ENCODE measurements around the genes KCNE3 and NEU3.

DNA sequence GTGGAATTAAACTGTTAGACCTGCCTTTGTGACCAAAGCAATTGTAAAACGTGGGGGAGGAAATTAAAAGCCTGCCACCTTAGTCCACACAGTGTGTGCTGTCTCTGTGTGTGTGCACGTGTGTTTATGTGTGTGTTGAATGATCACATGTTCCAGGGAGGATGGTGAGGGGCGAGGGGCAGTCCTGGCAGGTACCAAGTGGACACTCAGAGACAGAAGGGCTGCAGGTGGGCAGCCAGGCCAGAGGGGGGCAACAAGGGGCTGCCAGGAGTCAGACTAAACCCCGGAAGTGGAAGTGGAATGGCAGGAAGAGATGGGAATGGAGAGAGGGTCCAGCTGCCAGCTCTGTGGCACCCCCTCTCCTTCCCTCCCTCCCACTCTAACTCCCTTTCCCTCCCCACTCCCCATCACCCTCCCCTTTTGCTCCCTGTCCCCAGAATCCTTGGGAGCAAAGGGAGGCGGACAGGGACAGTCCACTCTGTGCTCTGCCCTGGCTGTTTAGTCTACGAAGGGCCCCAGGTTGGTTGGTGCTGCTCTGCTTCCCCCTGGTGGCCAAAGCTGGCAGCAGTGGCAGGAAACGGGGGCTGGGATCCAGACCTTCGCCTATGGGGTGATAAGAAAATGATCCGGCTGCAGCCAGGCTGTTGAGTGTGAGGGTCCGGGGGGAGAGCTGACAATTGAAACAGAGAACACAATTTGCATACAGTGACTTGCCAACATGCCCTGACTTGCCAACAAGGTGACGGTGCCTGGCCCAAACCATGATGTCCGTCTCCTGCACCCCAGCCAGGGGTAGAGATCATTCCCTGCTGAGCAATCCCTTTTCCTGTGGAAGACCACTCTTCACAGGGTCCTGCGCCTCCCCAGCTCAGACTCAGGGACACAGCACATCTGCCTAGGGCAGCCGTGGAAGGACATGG lies 24.4 kb downstream of the P2RY2 start:
- RRBS, result no CpG with 5 or more reads among the region's 14 CpGs

DNA sequence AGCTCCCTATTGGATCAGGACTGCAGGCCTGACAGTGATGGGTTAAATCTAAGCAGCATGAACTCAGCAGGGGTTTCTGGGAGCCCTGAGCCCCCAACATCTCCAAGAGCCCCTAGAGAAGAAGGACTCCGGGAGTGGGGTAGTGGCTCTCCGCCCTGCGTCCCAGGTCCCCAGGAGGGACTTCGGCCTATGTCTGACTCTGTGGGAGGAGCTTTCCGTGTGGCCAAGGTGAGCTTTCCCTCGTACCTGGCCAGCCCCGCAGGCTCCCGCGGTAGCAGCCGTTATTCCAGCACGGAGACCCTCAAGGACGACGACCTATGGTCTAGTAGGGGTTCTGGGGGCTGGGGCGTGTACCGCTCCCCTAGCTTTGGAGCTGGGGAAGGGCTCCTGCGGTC lies 1.5 kb downstream of the ARHGEF17 start:
- RRBS, result no CpG with 5 or more reads among the region's 16 CpGs

DNA sequence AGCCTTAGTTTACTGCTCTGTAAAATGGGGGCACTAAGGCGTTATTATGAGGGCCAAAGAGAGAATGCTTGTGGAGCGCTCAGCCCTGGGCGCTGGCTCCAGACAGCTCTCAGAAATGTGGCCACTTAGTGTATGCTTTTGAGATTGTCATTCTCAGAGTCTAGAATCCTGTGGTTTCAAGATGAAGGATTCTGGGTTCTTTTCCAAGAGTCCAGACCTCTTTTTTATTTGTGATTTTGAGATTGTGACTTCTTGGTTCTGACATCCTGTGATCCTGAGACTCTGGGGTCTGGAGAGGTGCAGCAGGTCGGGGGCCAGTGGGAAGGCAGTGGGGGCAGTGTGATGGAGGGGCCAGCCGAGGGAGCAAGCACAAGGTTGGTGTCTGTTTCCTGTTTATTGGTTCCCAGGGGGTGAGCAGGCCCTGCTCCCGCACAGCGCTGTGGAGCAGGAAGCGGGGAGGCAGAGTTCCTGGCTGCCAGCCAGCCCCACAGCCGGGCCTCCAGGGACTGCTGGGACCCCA lies 13.5 kb downstream of the ARHGEF17 start:
- RRBS, result no CpG with 5 or more reads among the region's 9 CpGs

DNA sequence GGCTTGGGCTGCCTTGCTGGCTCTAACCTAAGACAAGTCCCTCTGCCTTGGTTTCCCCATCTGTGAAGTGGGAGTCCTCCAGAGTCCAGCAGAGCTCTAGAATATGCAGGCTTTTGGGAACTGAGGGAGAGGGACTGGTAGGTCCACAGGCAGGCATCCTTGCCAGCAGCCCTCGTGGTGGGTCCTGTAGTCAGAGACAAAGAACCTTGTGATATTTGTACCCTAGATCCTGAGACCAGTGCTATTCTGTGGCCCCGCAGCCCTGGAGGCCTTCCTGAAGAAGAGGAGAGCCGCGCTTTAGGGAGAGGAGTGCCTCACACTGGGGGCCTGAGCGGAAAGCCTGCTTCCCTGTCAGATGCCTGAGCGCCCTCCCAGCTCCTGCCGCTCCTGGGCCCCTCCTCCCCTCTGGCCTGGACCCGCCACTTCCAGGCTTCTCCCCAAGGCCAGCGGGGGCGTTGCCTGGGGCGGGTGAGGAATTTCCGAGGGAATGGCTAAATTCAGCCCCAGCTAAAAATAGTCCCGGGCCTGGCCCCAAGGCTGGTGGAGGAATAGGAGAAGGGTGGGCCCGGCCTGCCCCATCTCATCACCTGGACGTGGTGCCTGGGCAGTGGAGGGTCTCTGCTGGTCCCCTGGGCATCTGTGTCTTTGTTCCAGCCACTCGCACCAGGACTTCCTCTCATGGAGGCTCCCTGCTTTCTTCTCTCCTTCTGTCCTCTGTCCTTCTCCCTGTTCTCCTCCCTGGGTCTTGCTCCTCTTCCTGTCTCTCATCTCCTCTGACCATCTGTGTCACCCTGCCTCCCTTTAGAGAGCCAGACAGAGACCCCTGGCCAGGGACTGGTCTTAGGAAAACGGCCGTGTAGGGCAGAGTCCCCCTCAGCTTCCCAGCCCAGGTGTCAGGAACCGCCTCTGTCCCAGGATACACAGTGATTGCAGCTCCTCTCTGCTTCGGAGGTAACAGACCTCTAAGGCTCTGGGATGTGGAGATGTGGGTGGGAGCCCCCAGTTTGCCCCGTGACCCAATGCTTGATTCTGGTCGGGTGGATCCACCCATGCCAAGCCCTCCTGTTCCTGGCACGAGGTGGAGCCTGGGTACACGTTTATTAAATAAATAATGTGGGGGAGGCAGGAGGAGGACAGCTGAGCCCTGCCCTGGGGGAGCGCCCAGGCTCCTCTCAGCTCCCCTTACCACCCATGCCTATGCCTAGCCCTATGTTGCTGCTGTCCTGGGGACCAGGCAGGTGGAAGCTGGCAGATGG lies 15.6 kb downstream of the ARHGEF17 start:
- RRBS, result no CpG with 5 or more reads among the region's 25 CpGs

GRCh38 chr11:73334495-73335208 lies 26.6 kb downstream of the ARHGEF17 start:
- RRBS, result no CpG with 5 or more reads among the region's 5 CpGs

DNA sequence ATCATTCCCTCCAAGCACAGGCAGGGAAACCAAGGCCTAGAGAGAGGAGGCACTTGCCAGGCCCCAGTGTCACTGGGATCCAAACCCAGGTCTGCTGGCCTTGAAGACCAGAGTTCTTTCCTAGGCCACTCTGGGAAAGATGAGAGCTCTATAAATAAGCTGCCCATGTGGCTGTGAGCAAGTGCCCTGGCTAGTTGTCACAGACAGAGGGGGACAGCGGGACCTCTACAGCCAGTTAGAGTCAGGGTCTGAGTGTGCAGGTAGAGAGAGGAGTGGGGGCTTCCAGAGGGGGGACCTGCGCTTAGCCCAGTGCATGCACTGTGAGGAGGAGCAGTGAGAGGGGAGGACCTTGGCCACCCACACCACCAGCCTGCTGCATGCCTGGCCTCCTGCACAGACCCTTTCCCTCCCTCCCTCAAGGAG lies 4.9 kb downstream of the RELT start:
- RRBS, result no CpG with 5 or more reads among the region's 2 CpGs

DNA sequence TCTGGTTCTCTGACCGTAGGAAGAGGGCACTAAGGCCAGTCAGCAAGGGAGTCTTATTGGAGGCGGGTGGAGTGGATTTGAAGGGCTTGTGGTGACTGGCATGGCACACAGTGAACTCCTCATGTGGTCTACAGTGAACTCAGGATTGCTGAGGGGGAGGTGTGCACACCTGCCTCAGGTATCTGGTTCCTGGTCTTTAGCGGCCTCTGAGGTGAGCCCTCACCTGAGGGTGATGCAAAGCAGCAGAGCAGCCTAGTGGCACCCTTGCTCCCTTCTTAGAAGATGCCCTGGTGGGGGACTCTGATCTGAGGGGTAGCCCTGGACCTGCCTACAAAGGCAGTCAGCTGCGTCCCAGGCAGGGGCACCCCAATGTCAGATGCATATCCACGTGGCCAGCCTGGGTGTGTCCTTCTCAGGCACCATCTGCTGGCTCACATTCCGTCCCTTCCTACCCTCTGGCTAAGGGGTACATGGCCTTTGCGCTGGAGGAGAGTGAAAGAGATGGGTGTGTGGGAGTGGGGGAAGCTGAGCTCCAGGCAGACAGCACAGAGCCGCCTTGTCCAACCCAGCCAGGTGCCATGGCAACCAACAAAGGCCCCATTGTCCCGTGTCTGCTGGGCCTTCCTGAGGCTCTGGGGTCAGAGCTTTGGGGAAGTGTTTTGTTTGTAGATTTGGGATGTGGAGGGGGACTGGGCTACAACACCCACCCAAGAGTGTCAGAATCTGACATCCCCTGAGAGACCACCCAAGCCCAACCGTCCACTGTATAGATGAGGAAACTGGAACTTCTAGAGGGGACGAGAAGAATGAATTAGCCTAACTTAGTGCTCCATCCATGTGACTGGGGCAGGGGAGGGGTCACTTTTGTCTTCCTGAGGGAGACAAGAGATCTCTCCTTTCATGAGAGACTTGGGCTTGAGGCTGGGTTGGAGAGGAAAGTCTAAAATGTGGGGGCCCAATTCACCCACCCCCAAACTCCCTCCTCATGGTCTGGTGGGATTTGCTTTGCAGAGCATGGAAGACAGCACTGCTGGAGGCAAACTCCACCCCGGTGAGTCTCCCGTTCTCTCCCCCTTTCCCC lies 5.9 kb downstream of the PLEKHB1 start:
- RRBS, result no CpG with 5 or more reads among the region's 13 CpGs

- RRBS, result 12% methylated on average over 7 of the region's 60 CpGs
These were observed 14.7 kb downstream of the PLEKHB1 start for GRCh38 chr11:73660809-73661710.

DNA sequence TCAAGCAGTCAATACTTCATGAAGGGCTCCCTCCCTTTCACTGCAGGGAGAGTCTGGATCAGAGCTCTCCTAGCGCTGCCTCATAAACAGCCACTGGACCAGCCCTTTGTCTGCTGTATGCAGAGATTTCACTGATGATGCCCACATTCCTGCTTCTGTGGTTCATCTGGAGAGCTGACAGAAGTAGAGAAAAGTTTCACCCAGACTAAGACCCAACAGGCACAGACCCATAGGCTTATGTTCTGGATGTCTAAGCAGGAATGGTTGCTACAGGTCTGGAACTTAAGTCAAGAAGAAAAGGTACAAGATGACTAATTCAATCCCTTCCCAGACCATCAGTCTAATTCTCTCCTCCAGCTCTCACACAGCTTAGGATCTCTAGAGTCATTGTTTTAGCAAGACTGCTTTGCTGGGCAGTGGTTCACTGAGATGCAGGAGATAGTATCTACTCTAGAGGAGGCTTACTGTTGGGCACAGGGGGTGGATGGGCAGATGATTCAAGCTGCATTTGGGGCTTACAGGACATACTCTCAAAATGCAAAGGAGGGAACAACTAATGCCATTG lies 3.9 kb downstream of the UCP2 start:
- RRBS, result no CpG with 5 or more reads among the region's 1 CpG

DNA sequence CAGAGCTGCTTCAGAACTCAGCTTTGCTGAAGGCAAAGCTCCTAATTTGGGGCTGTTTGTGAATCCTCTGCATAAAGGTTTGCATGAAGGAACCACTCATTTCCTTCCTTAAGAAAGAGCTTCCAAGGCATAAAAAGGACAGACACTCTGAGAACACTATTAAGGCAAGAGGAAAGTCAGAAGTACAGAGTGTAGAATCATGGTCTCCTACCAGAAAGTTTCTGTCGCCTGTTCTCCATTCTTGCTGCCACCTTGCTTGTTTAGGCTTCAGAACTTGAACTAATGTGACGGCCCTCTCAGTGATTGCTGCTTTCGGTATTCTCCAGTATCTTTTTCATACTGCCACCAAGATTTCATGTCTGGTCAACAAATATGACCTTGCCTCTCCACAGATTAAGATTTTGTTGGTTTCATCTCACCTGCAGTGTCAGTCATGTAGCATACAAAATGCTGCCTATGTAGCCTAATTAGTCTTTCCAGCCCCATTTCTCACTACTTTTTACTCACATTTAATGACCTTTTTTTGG lies 61.5 kb upstream of the UCP3 start:
- RRBS, result no CpG with 5 or more reads among the region's 3 CpGs

- RRBS, result no CpG with 5 or more reads among the region's 2 CpGs
These were observed 7.7 kb upstream of the P4HA3 start for GRCh38 chr11:74319080-74319576.

GRCh38 chr11:74467391-74468546 lies at the start of gene KCNE3:
KCNE3 (minus strand) TSS chr11:74467549.
- RRBS, result 38% methylated on average over 5 of the region's 41 CpGs

DNA sequence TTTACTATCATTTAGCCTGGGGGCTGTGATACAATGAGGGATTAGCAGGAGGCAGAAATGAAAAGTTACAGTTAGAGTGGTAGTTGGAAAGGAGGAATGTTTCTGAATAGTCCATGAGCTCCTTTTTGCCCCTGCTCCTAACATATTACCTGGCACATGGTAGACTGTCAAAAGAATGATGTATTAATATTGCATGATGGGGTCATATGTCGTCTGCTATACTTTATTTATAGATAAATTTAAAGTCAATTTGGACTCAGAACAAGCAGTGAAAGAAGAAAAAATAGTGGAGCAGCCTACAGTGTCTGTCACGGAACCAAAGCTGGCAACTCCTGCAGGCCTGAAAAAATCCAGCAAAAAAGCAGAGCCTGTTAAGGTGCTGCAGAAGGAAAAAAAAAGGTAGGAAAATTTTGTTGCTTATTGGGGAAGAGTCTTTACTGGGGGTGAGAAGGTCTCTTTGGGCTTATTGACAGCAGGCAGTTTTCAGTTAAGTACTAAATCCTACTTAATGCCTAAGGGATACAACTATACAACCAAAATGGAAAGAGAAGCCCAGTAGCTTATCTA lies 32.9 kb downstream of the POLD3 start:
- RRBS, result no CpG with 5 or more reads among the region's 2 CpGs

GRCh38 chr11:74748436-74748770 lies 246 bp upstream of the RNF169 start:
- RRBS, result no CpG with 5 or more reads among the region's 5 CpGs

GRCh38 chr11:74988386-74989462 lies at the start of gene NEU3:
NEU3 (plus strand) TSS chr11:74988933.
- RRBS, result 2% methylated on average over 7 of the region's 51 CpGs

DNA sequence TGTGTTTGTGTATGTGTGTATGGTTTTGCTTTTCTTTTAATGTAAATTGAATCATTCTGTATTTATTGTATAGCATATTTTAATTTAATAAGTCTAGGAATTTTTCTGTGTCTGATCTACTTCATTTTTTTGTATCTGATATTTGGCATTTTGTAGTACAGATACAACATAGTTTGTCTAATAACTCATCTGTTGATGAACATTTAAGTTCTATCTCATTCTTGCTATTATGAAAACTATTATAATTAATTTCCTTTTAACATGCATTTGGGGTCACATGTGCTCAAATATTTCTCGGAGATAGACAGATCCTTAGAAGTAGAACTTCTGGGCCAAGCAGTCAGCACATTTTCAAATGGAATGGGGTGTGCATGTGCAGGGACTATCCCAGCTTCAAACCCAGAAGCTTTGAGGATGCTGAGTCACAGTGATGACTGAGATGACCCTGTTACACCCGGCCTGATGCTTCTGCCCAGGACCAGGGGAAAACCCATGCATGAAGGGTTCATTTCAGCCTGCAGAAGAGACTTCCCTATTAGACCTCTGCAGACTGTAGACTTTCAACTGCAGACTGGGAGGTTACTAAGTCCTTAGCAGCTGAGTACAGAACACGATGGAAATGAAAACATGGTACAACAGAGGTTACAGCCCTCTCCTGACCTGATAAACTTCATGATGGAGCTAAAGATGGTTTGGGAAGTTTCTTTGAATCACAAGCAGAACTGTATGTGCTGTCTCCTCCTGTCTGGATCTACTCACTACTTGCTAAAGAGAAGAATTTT lies 50.7 kb upstream of the SLCO2B1 start:
- RRBS, result no CpG with 5 or more reads among the region's 3 CpGs

DNA sequence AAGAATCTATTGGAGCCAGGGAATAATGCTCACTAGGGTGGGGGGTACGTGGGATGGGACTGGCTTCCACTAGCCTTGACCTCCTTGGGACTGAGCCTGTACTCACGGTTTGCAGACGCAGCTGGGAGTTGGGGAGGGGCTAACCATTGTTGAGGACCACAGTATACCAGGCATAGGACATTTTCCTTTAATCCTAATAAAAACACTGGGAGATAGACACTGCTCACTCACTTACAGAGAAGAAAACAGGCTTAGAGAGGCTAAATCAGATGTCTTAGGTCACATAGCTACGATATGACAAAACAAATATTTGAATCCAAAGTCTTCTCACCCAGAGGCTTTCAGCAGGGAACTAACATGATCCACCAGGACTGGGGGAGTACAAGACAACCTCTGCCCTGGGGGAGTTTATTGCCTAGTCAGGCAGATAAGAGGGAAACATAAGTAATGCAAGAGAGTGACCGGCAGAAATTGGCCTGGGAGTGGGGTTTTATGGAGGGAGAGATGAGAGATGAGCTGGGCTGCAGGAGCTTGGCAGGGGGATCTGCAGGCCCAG lies 5.1 kb downstream of the SLCO2B1 start:
- RRBS, result no CpG with 5 or more reads among the region's 5 CpGs

GRCh38 chr11:75195089-75196023 lies 44.4 kb downstream of the SLCO2B1 start:
- RRBS, result no CpG with 5 or more reads among the region's 7 CpGs

- RRBS, result no CpG with 5 or more reads among the region's 5 CpGs
These were observed 31.4 kb upstream of the TPBGL start for GRCh38 chr11:75208930-75209831.

GRCh38 chr11:75303502-75304132 lies 47.8 kb downstream of the ARRB1 start:
- RRBS, result no CpG with 5 or more reads among the region's 11 CpGs